ENCODE measurements around the genes ARL13A and TCEAL8.

DNA sequence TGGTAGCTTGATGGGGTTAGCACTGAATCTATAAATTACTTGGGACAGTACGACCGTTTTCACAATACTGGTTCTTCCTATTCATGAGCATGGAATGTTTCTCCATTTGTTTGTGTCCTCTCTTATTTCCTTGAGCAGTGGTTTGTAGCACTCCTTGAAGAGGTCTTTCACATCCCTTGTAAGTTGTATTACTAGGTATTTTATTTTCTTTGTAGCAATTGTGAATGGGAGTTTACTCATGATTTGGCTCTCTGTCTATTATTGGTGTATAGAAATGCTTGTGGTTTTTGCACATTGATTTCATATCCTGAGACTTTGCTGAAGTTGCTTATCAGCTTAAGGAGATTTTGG lies 24.1 kb upstream of the POF1B start:
- PRO-cap: no peak
- RAMPAGE, long total RNA, 4 experiments: no peak in any of the 4 experiments

GRCh38 chrX:90458327-90458935 lies 536.7 kb downstream of the TGIF2LX start:
- PRO-cap: no peak
- RAMPAGE, long total RNA, 4 experiments: no peak in any of the 4 experiments

GRCh38 chrX:92105114-92105718 lies 326.0 kb downstream of the PCDH11X start:
- PRO-cap: no peak
- RAMPAGE, long total RNA, 4 experiments: no peak in any of the 4 experiments

DNA sequence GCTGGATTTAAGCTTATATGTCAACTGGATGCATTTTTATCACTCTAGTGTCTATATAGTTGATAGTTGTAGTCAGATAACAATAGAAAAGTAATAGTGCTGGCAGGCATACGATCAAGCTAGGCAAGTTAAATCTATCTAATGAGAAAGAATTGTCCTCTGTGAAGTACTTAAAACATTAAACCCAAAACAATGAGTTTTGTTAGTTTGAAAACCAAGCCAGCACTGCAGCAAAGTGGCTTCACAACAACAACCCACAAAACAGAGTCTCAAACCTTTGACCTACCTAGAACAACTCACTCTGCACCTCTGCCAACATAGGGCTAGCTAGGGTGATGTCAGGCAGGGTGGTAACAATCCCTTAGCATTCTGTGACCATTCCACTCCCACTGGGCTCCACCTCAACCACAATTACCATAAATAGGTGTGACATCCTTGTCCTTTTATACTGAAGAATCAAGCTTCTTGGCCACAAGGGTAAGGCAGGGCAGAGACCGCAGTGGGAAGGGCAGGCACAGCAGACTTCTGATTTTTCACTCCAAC lies 795.5 kb upstream of the DIAPH2 start:
- PRO-cap: no peak
- RAMPAGE, long total RNA, 4 experiments: no peak in any of the 4 experiments

GRCh38 chrX:96784590-96785144 lies 99.0 kb upstream of the RPA4 start:
- PRO-cap: no peak
- RAMPAGE, long total RNA, 4 experiments: no peak in any of the 4 experiments

- PRO-cap: no peak
- RAMPAGE, long total RNA, 4 experiments: no peak in any of the 4 experiments
Observed at GRCh38 chrX:96993543-96994000, 109.9 kb downstream of the RPA4 start.

GRCh38 chrX:96994393-96994891 lies 110.7 kb downstream of the RPA4 start:
- PRO-cap: no peak
- RAMPAGE, long total RNA, 4 experiments: no peak in any of the 4 experiments

DNA sequence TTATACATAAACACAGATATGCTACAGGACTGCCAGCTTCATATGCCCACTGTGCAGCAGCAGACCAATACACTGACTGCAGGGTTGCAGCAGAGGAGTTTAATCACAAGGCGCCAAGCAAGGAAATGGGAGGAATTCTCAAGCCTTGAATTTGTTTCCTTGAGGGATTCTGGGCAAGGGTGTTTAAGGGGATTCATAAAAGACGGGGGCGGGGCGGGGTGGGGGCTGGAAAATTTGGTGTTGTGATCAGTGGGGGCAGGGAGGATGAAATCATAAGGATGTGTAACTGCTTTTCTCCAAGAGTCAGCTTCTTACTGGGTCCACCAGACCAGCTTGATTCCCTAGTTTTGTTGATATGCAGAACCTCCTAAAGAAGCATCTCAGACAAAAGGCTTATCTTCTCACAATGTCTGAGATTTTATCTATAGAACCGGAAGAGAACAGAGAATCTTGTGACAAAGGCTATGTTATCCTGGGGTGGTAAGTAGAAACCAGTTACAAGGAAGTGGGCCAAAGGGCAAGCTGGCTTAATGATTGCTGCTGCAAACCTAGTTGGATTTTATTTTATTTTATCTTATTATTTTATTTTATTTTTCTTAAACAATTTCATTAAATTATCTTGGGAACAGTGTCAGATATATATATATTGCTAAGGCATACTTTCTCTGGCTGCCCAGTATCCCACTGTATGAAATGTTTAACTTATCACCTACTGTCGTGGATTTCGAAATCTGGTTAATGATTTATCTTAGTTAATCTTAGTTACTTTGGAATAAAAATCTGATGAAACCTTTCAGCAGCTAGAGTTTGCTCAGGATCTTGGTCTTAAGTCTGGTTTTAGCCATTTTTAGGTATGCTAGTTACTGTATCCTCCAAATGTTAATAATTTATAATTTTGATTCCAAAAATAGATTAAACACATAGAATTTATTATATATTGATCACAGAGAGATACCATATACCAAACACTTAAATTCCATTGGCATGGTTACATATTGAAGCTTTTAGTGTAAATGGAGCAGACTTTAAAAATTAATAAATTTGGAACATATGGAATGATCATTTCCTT lies 276.5 kb downstream of the RPA4 start:
- PRO-cap: no peak
- RAMPAGE, long total RNA, 4 experiments: no peak in any of the 4 experiments

GRCh38 chrX:97201346-97201839 lies 317.7 kb downstream of the RPA4 start:
- PRO-cap: no peak
- RAMPAGE, long total RNA, 4 experiments: no peak in any of the 4 experiments

DNA sequence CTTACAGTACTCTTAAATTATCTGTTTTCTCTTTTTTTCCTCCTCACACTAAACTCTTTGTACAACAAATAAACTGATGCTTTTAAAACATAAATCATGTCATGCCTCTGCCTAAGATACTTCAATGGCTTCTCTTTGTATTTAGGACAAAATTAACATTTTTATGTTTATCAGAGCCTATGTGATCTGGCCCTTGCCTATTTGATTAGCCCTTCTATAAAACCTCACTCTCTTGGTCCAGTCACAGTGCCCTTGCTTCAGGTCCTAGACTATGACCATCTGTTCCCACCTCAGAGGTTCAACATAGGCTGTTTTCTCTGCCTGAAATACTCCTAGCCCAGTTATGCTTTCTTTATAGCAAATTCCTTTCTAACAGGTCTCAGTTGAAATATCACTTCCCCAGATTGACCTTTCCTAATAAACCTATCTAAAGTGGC lies 226.8 kb downstream of the PCDH19 start:
- PRO-cap: no peak
- RAMPAGE, long total RNA, 4 experiments: no peak in any of the 4 experiments

- PRO-cap: no peak
- RAMPAGE, long total RNA, 4 experiments: no peak in any of the 4 experiments
Observed at GRCh38 chrX:100593505-100593748, 8.7 kb downstream of the TNMD start.

- PRO-cap: no peak
- RAMPAGE, long total RNA, 4 experiments: no peak in any of the 4 experiments
Observed at GRCh38 chrX:100646961-100647478, 3.0 kb downstream of the SRPX2 start.

GRCh38 chrX:100969487-100969857 lies at the start of gene ARL13A:
TSS of gene ARL13A (plus strand) at chrX:100969708.
- PRO-cap: no peak
- RAMPAGE, long total RNA, 4 experiments: no peak in any of the 4 experiments

DNA sequence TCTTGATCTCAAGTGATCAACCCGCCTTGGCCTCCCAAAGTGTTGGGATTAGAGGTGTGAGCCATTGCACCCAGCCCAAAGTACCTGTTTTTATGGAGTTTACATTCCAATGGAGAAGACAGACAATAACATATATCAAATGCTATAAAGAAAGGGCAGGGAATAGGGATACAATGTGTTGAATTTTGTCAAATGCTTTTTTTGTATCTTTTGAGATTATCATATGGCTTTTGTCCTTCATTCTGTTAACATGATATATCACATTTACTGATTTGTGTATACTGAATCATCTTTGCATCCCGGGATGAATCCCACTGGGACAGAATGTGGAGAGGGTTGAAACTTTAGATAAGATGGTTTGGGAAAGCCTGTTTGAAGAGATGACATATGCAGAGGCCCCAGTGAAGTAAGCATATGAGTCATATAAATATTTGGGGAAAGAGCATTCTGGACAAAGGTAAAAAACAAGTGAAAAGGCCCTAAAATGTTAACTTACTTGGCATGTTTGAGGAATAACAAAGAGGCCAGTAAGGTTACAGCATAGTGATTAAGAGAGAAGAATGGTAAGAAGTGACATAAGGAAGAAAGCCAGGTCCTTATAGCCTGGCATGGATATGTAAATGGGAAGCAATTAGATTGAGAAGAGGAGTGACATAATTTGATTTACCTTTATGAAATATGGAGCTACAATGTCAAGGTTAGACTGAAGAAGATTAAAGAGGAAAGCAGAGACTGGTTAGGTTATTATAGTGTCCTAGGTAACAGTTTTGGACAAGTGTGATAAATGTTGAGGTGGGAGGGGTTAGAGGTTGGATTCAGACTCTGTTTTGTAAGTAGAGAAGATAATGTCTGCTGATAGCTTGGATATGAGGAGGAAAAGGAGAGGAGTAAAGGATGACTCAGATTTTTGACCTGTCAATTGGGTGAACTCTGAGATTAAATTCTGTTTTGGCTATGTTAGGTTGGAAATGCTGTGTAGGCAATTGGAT lies 54.7 kb upstream of the DRP2 start:
- PRO-cap: no peak
- RAMPAGE, long total RNA, 4 experiments: no peak in any of the 4 experiments

GRCh38 chrX:101383674-101384336 lies 2.2 kb downstream of the BTK start:
- PRO-cap: no peak
- RAMPAGE, long total RNA, 4 experiments: no peak in any of the 4 experiments

DNA sequence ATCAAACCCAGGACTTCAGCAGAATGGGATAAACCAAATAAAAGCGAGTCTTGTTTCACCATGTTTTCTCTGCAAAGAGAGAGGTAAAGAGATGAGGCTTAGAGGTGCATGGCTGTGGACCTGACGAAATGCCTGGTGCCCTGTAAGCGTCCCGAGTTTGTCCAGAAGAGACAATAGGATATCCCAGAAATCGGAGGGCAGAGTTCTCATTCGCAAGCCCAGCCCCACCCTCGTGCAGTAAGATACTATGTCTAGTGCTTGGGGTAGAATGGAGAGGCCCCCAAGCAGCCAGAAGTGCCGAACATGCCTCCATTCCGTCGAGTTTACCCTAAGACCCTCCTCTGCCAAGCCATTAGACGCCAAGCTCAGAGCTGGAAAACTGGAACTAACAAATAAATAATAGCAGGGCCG lies 735 bp downstream of the TMSB15A start:
- PRO-cap: no peak
- RAMPAGE, long total RNA, 4 experiments: no peak in any of the 4 experiments

DNA sequence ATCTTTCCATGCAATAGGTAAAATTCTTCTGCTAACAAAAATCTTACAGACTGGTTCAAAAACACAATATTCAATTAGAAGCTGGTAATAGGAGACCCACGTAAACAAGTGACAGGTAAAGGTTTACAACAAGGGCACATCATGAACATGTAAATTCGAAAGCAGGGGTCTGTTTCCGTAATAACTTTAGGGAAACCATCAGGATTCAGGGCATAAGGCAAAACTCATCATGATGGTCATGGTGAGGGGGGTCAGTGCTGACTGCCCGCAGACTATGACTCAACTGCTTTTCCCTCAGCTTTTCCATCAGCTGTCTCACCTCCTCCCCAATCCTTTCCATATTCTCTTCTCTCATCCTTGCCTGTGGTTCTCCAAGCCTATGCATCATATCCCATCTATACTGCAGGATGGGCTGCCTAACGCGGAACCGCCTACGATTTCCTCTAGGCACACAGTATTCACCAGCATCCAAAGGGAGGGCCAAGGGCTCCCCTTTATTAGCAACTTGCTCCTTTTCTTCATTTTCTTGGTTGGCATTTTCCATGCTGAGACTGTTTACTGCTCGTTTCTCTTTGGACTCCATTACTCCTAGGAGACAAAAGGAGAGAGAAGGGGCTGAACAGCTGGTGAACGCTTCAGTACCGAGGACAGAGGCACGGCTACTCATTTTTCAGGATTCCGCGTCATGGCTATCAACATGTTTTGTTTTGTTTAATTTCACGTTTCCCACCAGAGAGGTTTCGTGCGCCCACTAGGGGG lies 1.1 kb downstream of the BEX1 start:
- PRO-cap: no peak
- RAMPAGE, long total RNA, 4 experiments: no peak in any of the 4 experiments

DNA sequence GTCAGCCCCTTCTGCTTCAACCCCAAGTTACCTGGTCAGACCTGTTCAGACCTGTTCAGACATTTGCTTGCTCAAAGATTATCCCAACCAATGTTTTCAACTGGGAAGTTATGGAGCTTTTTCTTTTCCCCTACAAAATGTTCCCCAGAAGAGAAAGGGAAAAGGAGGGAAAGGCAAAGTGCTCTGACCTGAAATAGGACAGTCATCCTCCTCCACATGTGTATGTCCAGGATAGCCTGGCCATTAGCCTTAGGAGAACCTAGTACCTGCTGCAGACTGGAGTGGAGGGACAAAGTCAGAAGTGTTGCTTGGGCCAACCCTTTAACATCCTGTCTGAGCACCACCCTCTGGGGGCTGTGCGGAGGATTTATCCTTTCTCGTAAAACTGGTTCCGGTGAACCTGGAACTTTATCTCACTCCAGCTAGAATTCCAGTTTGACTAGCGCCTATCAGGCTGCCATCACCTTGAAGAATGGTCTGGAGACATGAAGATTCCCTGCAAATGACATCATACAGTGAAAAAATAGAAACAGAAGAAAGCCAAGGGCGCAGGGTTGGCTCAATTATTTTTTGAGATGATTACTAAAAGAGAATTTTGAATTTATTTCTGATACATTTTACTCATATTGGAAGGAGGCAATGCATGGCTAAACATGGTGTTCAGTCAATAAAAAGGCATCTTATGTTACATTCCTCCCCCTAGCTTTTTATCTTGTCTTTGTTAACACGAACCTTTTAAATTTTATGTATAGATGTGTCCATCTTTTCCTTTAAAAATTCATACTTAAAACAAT lies 4.0 kb downstream of the TCEAL8 start:
- PRO-cap: no peak
- RAMPAGE, long total RNA, 4 experiments: no peak in any of the 4 experiments

GRCh38 chrX:103254907-103255451 lies at the start of gene TCEAL8:
TSS of gene TCEAL8 (minus strand) at chrX:103255155.
- PRO-cap: bidirectional peak, plus-strand start at chrX:103255237, minus-strand start at chrX:103255177
- RAMPAGE, long total RNA, 4 experiments: start-site peak on the minus strand in 4 of 4 experiments, at chrX:103255119-103255178 at its widest, 1,204 to 2,158 reads per replicate

DNA sequence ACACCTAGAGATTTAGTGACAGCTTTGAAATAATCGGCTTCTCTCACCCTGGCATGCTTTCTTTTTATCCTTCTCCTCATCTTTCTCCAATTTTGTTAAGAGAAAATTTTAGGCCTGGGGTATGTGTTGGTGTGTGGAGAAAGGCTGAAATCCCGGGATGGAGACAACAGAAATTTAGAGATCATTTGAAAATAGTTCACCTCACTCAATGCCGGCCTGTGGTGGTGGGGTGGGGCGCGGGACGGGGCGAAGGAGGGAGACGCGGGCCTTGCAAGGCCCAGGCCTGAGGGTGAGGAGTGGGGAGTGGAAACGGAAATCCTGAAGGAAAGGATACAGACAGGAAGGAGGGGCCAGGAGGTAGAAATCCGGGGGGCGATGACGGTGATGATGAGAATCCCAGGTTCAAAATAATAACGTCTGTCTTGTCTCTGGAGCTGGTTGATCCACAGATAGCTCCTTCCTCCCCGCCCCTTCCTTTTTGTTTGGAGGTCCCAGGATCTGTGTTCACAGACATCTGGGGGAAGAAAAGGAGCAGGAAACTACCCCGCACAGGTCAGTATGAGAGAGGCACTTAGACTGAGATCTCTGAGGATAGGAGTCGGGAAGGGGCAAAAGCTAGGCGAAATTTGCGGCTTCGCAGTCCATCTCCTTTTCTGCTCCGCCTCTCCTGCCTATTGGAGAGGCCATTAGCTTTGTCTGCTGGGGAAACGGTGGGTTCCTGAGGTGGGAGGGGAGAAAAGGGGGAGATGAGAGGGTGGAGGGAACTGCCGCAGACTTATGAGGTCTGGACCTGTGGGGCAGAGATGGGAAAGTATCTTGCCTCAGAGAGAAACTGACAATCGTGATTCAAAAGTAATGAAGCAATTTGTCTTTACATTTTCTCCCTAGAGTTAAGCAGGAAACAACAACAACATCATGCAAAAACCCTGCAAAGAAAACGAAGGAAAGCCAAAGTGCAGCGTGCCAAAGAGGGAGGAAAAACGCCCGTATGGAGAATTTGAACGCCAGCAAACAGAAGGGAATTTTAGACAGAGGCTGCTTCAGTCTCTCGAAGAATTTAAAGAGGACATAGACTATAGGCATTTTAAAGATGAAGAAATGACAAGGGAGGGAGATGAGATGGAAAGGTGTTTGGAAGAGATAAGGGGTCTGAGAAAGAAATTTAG lies 833 bp downstream of the TCEAL7 start:
- PRO-cap: no peak
- RAMPAGE, long total RNA, 4 experiments: no peak in any of the 4 experiments

All from esophagus muscularis mucosa (tissue), 4 donors.